Subcutaneous preadipocyte (primary cell): ENCODE measurements around a stretch of chr12.

DNA sequence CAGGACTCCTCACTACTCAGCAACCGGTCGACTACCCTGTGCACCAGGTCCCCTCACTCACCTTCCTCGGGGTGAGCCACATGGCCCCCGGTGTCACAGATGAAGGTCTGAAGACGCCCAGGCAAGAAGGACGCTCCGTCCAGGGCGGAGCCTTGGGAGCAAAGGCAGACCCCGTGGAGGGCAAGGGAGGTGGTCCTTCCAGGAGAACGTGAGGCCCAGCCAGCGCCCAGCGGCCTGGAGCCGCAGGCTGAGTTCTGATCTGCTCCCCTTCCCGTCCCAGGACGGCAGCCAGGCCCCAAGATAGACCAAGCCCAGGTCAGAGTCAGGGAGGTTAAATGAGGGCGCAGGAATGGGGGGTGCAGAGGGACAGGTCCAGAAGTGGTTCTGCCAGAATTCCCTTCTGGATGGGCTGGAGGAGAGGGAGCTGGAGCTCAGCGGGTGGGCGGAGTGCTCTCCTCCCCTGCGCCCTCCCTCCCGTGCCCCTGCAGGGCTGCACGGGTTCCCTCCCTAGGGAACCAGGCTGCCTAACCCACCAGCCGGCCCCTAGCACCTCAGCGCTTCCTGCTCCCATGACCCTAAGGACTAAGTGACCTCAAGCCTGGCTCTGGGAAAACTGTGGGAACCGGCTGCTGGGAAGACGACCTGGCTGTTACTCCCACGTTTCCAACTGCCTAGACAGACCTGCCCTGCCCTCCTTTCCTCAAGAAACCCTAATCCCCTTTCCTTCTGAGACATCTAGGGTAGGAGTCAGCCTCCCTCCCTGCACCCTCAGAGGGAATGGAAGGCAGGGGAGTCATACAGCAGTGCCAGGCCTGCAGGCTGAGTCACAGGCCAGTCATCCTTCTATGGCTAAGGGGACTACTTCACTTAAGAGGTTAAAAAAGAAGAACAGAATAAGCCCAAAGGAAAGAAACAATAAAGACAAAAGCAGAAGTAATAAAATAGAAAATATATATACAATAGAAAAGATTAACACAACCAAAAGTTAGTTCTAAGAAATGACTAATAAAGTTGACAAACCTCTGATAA, 31.6 kb downstream of the SLC6A12 start:
- CAGE, long polyA plus RNA: no peak

GRCh38 chr12:210850-211490, 3.0 kb downstream of the SLC6A12 start:
- CAGE, long polyA plus RNA: no peak

DNA sequence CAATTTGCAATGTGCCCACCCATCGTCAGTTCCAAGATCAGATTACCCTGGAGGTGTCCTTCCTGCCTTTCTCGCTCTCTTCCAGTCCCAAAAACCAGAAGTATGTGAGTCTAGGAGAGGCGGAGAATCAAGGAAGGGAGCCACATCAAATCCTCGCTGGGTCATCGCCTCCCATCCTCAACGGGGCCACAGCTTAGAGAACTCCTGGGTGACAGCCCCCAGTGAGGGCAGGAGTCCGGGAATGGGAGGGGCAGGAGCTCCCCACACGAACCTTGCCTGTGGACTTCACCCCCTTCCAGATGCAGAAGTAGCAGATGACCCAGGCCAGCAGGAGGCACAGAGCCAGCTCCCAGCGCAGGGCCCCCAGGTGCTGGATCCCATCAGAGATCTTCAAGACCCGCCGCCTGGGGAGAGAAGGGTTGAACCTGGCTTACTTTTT, 22.9 kb upstream of the SLC6A12 start:
- CAGE, long polyA plus RNA: no peak

DNA sequence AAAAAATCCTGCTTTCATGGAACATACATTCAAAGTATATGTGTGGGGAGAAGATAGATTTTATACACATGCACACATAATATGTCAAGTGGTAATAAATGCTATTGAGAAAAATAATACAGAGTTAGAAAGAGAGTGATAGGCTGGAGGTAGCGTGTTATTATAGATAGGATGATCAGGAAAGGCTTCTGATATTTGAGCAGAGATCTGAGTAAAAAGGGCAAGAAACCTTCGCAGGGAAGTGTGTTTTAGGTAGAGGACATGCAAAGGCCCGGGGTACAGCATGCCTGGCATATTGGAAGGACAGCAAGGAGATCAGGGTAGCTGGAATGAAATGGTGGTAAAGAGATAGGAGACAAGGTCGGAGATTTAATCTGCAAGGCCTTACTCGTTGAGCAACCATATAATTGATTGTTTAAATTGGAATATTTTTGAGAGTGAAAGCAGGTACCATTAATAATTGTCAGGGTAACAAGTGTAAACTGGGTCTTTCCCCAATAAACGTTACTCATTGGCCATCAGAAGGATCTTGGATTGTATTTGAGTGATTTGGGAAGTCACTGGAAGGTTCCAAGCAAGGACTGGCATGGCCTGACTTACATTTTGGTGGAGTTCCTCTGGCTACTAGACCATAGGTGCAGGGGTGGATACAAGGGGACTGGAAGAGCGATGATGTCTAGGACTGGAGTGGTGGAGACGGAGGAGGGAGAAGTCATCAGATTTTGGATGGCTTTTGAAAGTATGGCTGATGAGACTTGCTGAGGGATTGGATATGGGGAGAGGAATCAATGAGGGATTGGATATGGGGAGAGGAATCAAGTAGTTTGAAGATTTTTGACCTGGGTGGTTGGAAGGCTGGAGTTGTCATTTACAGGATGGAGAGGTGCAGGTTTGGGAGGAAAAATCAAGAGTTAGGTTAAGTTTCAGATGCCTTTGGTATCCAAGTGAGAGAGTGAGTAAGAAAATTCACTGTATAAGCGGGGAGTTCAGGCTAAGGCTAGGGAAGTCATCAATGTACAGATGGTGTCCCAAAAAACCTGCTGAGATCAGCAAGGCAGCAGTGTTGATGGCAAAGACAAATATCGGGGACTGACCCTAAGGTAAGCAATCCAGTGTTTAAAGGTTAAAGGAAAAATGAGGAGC, 56.8 kb downstream of the B4GALNT3 start:
- CAGE, long polyA plus RNA: no peak

- CAGE, long polyA plus RNA: no peak
Measured at GRCh38 chr12:545394-546237, 85.9 kb downstream of the B4GALNT3 start.

- CAGE, long polyA plus RNA: no peak
Measured at GRCh38 chr12:546562-547340, 87.0 kb downstream of the B4GALNT3 start.

DNA sequence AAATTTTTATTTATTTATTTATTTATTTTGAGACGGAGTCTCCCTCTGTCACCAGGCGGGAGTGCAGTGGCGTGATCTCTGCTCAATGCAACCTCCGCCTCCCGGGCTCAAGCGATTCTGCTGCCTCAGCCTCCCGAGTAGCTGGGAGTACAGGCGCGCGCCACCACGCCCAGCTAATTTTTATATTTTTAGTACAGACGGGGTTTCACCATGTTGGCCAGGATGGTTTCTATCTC, 32.0 kb downstream of the NINJ2 start:
- CAGE, long polyA plus RNA: no peak

DNA sequence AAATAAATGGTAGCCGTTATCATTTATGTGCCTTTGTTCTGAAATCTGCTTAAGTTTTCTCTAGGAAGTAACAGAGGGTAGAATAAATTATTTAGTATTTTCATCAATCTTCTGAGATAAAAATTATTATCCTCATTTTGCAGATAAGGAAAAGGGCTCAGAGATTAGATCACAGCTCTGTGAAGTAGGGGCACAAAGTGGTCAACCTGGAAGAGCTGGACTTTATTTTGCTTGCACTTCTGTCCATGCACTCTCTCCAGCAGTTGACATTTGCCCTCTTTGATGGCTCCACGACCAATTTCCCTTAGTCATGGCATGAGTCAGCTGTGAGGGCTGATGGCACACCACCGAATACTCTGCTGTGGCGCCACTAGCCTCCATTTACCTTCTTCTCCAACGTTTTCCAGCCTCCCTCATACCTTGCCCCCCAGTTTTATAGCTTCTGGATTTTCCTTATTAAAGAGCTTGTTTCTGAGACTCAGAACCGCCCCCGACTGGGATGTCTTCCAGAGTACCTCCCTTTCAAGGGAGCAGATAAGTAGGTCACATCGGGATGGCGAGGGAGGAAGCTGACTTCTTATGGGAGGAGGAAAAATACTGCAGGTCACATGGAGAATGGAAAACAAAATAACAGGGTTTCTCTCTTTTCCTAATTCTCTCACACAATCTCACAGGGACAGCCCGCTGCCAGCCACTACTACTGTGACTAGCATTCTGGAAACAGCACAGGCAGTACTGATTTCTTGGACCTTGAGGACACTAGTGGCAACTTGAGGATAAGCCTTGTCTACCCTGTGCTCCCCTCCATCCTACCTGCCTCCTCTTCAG, 17.6 kb downstream of the NINJ2 start:
- CAGE, long polyA plus RNA: no peak

DNA sequence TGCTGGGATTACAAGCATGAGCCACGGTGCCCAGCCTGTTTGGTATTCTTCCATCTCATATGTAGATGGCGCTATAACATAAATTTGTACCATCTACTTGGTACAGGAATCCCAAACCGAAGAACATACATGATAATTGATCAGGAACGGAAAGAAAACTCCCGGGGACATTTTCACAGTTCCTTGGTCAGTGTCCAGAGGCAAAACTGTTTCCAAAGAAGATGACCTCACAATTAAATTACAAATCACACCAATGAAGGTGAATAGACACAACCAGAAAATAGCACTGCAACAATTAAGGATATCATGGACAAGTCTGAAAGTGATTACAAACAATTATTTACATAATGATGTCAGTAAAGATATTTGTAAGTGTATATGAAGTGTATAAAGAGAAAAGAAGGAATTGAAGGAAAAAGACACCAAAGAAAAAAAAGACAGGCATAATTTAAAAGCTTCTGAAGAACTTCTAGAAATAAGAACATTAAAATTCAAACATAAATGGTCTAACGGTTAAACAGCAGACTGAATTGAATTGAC, 64.2 kb downstream of the WNK1 start:
- CAGE, long polyA plus RNA: no peak

DNA sequence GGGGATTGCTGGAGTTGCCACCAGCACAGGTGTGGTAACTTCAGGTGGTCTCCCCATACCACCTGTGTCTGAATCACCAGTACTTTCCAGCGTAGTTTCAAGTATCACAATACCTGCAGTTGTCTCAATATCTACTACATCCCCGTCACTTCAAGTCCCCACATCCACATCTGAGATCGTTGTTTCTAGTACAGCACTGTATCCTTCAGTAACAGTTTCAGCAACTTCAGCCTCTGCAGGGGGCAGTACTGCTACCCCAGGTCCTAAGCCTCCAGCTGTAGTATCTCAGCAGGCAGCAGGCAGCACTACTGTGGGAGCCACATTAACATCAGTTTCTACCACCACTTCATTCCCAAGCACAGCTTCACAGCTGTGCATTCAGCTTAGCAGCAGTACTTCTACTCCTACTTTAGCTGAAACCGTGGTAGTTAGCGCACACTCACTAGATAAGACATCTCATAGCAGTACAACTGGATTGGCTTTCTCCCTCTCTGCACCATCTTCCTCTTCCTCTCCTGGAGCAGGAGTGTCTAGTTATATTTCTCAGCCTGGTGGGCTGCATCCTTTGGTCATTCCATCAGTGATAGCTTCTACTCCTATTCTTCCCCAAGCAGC, 64.4 kb downstream of the RAD52 start:
- CAGE, long polyA plus RNA: no peak

DNA sequence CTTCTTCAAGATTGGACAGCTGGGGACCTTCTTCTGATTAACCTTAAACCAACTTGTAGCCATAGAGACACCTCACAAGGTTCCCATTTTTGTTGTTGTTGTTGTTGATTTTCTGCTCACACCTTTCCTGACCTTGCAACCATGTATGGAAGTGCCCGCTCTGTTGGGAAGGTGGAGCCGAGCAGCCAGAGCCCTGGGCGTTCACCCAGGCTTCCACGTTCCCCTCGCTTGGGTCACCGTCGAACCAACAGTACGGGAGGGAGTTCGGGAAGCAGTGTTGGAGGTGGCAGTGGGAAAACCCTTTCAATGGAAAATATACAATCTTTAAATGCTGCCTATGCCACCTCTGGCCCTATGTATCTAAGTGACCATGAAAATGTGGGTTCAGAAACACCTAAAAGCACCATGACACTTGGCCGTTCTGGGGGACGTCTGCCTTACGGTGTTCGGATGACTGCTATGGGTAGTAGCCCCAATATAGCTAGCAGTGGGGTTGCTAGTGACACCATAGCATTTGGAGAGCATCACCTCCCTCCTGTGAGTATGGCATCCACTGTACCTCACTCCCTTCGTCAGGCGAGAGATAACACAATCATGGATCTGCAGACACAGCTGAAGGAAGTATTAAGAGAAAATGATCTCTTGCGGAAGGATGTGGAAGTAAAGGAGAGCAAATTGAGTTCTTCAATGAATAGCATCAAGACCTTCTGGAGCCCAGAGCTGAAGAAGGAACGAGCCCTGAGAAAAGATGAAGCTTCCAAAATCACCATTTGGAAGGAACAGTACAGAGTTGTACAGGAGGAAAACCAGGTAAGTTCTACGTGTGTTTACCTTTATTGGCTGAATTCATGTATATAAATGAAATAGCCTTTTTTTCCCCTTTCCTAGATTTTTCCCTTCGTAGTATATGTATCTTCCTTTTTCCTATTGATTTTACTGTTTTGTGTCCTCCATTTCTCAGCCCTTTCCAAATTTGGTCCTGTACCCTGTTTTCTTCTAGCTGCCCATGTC, 37.0 kb downstream of the ERC1 start:
- CAGE, long polyA plus RNA: no peak

- CAGE, long polyA plus RNA: no peak
Measured at GRCh38 chr12:1083020-1084031, 92.3 kb downstream of the ERC1 start.

GRCh38 chr12:1204330-1205139, 213.5 kb downstream of the ERC1 start:
- CAGE, long polyA plus RNA: no peak

DNA sequence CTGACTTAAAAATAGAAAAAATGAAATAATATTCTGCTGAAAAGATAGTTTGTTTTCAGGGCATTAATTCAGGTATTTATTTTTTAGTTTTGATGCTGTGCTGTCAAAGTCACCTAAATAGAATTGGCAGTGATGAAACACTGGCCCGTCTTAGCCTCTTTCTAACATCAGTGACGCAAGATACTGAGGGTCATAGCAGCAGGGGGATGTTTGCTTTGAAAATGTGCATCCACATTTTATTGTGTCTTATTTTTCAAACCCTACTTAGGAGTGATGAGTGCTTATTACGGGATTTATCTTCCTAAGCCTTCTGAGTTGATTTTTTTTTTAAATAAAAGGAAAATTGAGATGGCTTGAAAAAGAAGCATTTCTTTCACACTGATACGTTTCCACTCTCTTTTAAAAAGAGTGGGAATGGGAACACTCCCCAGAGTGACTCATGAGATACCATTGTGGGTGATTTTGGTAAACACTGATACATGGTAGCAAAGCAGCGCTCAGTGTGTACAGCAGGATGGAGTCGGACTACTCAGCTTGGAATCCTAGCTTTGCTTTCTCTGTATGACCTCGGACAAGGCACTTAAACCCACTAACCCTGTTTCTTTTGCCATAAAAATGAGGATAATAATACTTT, 290.8 kb downstream of the ERC1 start:
- CAGE, long polyA plus RNA: no peak

DNA sequence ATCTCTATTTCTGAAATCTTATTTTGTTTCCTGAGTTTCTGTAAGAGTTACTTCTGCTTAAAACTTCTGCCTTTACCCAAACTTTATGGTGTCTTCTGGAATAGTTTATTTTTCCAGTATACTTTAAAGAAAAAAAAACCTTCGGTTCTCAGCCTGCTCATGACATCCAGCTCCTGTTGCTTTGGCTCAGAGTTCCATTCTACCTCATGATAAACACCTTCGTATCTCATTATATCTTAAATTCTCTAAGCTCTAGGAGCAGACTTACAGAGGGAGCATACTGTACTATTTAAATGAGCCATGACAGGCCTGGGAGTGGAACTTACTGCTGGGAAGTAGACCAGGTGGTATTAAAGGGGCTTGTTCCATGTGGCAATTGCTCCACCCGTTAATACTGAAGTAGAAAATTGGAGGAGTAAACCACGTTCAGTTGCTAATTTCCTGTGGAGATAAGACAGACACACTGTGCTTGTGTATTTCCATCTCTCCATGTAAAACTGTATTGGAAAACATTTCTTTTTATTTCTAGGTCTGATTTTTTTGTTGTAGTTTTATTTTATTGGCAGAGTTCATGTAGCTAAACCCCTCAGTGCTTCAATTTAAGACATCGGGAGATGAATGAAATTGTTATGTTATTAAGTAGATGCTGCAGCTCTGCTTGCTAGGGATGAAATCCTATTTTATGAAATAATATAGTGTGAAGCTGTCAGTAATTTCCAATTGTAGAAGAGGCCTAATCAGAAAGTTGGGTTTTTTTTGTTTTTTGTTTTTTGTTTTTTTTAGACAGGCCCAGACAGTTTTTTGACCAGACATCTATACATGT, 288.2 kb downstream of the FBXL14 start:
- CAGE, long polyA plus RNA: no peak

DNA sequence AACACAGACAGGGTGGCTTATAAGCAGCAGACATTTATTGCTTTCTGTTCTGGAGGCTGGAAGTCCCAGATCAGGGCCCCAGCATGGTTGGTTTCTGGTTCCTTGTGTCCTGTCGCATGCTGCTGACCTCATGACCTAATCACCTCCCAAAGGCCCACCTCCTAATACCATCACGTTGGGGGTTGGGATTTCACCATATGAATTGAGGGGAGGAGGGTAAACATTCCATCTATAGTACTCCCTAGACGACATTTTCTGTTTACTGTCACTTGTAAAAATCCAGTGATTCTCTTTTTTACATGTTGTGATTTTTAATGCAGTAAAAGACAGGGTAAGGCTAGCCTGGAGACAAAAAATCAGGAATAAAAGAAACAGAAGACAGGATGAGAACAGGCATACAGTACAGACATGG, 148.5 kb downstream of the FBXL14 start:
- CAGE, long polyA plus RNA: no peak

- CAGE, long polyA plus RNA: no peak
Measured at GRCh38 chr12:1500011-1500621, 94.3 kb downstream of the FBXL14 start.

- CAGE, long polyA plus RNA: no peak
Measured at GRCh38 chr12:1611999-1612328, 17.1 kb upstream of the WNT5B start.

DNA sequence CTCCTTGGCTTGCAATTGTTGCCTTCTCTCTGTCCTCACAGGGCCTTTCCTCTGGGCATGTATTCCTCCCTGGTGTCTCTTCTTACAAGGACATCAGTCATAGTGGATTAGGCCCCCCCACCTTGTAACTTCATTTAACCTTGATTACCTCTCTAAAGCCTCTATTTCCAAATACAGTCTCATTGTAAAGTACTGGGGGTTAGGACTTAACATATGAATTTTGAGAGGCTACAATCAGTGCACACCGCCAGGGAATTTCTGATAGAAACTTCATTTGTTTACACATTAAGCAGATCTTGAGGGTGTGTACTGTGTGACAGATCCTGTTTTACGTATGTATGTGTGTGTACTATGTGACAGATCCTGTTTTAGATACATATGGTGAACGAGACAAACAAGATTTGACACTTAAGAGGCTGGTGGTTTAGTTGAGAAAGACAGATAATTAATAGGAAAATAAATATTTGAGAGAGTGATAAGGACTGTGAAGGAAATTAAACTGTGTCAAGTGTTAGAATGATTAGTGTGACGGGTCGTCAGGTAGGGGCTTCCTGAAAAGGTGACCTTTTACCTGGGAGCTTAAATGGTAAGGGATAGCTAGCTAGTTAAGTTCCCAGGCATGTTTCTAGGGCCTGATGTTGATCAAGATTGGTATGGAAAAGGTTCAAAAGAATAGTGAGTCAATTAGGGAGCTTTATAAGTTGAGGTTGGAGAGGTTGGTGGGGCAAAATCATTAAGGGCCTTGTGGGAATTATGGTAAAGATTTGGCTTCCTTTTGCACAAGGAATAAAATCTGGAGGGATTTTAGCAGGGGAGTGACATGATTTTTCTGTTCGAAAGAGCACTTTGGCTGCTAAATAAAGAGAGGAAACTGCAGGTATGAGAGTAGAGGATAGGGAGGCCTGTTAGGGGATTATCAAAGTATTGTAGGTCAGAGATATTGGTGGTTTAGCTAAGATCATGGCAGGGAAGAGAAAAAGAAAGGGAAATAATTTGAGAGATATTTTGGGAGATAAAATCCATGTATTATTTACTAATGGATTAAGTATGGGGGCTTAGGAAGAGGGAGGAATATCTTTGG, 49.9 kb downstream of the ADIPOR2 start:
- CAGE, long polyA plus RNA: no peak

GRCh38 chr12:1966785-1967299, 37.4 kb downstream of the DCP1B start:
- CAGE, long polyA plus RNA: no peak